Measurements from ENCODE around the gene IFNGR1.

DNA sequence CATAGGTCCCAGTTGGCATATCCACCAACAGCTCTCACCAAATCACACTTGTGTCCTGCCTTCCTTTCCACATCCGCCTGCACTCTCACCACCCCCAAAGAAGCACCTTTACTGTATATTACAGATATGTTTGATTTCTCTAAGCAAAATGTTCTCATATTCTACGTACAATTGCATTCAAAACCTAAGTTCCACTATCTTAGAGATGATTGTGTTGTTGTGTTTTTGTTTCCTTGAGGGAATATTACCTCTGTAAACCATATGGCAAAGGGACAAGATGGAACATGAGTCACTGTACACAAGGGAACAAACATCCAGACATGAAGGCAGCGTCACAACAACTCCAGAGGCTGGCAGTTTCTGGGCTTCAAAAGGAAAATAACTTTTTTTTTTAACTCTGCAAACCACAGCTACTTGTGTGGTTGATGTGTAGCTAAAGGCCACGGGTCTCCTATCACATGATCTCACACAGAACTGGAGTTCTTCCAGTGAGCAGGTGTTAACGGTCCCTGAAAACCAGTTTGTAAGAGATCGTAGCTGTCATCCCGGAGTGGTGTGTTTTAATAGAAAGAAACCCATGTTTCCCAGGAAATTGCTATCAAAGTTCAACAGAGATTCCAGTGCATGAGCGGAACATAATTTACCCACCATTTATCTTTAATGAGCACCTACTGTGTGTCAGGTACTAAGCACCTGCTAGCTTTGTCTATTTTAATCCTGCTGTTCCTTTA is 33.1 kb upstream of the HBS1L start:
- PRO-cap, result no peak

- PRO-cap, result no peak
Measured at GRCh38 chr6:135877313-135878068, 26.0 kb downstream of the PDE7B start.

GRCh38 chr6:135879924-135880291 is 28.4 kb downstream of the PDE7B start:
- PRO-cap, result no peak

- PRO-cap, result no peak
Measured at GRCh38 chr6:135921106-135921550, 69.6 kb downstream of the PDE7B start.

DNA sequence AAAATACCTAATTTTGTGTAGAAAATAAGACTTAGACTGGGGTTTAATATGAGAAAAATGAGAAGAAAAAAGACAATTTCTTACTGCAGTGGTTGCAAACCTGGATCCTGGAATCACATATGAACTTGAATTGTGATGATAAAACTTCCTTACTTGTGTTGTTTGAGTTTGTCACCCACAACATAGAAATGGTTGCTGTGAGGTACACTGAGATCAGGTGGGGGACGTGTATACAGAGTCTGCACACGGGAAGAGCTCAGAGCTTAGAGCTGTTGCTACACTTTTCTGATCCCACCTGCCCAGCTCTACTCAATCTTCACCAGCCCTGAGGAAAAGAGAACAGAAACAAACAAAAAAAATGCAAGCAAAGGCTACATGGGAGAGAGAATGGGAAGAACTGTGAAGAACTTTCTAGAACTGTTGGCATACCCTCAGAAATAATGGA is 133.1 kb downstream of the PDE7B start:
- PRO-cap, result no peak

DNA sequence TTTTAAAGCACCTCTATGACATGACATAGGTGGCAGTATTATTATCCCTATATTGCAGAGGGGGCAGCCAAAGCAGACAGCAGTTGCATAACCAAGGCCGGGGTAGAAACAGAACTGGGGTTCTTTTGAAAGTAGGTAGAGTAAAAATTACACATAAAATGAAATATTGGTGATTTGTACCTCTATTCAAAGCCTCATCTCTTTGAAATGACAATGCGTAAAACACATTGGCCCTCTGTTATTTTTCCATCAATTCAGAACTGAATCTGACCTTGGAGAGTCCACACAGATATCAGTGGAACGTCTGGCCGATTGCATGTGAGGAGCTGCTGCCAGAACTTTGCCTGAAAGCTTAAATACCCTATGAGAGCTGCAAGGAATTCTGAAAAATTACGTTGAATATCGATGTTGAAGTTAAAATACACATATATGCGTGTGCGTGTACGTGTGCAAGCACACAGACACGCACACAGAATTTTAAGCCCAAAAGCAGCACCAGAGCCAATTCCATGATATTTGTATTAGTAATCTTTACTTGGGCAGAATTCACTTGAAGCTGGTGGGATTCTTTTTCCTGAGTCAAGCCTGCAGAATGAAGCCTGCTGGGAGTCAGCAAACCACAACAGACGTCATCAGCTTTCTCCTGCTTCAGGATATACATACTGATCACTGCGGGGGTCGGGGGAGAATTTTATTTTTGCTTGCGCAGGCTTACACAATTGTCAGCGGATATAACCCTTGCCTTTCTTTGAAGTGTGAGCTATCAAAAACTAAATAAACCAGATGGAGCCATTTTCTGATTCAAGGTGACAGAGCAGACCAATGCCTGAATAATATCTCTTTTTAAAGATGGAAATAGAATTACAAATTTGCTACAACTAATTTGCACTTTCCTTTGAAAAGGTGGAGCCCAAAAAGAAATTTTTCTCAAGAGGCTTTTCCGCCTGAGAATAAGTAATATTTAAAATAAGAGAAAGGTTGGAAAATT is 163.4 kb downstream of the PDE7B start:
- PRO-cap, result no peak

DNA sequence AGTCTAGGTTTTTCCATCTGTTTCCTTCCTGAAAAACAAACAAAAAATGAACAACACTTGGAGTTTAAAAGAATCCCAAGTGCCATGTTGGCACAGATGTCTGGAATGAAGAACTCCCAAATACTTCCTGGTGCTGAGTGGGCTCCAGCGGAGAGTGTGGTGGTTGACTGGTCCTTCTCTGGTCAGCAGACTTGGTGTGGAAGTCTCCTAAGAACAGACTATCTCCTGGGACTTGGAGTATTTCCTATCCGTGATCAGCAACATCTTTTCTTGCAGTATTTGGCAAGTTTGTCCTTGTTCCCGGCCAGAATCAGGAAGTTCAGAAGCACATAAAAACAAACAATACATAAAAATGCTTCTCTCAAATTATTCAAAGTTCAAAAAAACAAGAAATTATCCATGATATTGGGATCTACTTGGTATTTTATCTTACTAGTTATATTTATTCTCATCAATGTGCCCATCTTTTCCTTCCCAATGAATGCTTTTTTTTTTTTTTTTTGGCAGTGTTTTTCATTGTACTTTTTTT is 154.1 kb downstream of the MTFR2 start:
- PRO-cap, result no peak

DNA sequence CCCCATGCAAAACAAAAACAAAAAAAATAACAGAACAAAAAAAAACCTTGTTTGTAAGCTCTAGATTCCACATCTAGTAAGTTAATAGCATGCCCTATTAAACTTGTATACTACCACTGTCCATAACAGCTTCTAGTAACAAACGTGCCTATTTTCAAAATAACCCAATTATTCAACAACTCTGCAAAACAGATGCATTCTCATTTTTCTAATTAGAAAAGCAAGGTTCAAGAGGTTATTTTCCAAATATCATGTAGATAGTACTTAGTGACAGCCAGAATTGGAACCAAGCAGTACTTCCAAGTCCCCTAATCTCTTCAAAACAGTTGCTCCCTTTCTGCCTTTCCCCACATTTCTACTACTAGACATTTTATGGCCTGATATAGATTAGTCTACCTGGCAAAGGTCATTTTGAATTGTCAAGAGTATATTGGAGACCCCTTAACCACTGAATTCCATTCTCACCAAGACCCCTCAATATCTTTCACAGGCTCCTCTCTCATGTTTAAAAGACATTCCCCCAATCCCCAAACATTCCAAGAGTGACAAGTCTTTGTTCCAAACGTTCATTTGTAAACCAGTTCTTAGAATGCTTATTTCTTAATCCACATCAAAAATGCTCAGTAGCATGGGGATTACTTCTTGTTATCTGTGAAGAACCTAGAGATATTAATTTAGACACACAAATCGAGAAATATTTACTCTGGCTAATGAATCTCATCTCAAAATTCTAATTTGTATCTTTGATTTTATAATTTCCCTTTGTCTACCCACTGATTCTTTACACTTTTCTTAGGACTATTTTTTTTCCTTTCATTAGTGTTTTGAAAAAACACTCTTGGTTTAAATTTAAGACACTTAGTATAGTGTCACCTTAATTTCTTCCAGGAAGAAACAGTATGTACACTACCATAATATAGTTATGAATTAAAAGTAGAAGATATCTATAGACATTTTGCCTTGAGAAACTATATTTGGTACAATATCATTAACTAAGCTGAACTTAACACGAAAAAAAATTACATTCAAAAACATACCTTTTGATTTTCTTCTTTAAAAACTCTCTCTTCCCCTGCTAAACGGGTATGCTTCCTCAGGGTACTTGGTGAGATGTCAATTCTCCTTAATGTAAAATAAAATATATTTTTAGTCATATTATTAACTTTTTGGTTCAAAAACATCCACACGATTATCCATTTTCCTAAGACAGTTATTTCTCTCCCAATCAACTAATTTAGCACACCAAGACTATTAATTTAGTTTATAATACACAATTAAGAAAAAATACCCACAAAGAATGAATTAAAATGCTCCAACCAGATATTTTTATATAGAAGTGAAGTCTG is 18.2 kb downstream of the BCLAF1 start:
- PRO-cap, result no peak

- PRO-cap, result bidirectional peak, plus-strand start at chr6:136366074, minus-strand start at chr6:136365879
Measured at GRCh38 chr6:136365801-136366274, 76.2 kb upstream of the BCLAF1 start.

- PRO-cap, result no peak
Measured at GRCh38 chr6:136565828-136566573, 15.8 kb upstream of the MAP7 start.

DNA sequence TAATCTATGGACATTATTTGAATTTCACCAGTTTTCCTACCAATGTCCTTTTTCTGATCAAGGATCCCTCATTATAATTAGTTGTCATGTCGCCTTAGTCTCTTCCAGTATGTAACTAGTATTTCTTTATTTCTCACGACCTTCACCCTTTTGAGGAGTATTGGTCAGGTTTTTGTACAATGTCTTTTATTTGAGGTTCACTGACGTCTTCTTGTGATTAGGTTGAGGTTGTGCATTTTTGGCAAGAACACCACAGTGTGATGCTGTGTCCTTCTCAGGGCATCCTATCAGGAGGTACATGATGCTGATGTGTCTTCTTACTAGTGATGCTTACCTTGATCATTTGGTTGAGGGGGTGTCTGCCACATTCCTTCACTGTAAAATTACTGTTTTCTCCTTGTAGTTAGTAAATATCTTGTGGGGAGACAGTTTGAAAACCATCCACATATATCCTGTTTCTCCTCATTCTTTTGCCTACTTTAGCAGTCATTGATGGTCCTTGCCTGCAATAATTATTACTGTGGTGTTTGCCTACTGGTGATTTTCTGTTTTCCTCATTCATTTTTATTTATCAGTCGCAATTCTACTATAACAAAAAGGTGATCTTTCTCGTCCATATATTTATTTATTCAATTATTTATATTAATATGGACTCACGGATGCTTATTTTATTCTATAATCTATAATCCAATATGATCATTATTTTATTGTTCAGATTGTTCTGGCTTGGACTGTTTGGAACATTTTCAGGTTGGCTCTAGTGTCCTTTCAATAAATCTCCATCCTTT is 25.5 kb upstream of the MAP7 start:
- PRO-cap, result no peak

DNA sequence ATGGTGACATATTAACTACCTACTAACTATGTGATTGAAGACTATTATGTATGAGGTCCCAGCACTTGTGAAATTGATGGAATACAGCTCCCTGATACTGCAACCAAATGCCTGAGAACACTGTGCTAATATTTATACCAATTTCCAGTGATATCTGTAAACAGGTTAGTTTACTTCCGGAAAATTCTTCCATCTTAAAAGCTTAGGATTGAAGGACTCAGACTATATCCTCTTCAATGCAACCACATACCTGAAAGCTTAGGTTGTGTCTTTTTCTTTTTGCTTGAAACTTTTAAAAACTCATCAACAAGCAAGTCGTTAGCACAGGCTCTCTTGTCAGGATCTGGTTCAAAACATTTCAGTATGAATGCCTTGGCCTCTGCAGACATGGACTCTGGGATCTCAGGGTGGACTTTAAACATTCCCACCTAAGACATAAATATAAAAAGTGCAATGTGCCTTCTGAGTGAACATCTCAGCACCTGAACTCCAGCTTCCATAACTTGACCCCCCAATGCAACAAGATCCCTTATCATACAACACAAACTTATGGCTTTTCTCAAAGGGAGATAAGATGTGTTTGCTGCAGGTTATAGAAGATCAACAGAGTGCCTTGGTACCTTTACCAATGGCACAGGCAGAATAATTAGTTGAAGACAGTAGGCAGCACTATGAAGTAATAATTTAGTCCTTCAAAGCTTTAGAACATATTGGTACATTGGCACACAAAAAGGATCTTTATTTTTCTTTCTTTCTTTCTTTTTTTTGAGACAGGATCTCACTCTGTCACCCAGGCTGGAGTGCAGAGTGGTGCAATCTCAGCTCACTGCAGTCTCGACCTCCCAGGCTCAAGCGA is 51.6 kb upstream of the MAP7 start:
- PRO-cap, result no peak

GRCh38 chr6:136751551-136752156 is 40.6 kb downstream of the MAP3K5 start:
- PRO-cap, result no peak

- PRO-cap, result no peak
Measured at GRCh38 chr6:136756793-136757450, 35.4 kb downstream of the MAP3K5 start.

- PRO-cap, result no peak
Measured at GRCh38 chr6:136773509-136773834, 18.8 kb downstream of the MAP3K5 start.

GRCh38 chr6:136969368-136970200 is 47.5 kb downstream of the SLC35D3 start:
- PRO-cap, result no peak

GRCh38 chr6:137025780-137026095 is 19.0 kb downstream of the IL20RA start:
- PRO-cap, result no peak

GRCh38 chr6:137043746-137044828 is 678 bp downstream of the IL20RA start:
- PRO-cap, result bidirectional peak, plus-strand start at chr6:137044227, minus-strand start at chr6:137044127; bidirectional peak, plus-strand start at chr6:137044773, minus-strand start at chr6:137044526

DNA sequence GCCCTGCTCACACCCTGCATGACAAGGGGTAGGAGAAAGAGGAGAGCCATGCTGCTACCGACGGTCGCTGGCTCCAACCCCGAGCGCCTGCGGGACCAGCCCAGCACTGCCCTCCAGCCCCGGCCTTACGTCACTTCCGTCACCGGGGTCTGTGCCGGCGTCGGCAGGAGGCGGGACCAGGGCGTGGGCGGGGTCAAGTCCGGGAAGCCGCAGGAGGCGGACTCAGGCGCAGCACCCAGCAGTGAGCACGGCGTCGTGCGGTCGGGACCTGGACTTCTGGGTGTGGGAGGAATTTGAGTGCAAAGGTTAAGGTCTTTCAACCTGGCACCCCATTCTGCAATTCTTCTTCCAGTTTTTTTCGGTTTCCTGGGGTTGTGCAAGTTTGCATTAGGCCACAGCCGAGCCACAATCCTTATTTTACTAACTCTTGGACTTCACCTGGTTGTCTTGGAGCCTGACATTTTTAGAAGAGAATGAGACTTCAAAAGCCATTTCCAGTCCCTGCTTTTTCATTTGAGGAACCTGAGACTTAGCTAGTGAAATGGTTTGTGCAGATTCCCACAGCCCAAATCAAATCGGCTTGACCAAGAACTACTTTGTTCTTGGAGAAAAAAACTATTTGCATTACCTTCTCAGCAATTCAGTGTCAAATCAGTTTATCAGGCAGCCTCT is at the start of gene IFNGR1:
Gene IFNGR1 (minus strand): TSS at position 108 of the 672 bp plus-strand sequence.
- PRO-cap, result bidirectional peak, plus-strand start at position 241 of the sequence, minus-strand start at position 89 of the sequence

- PRO-cap, result no peak
Measured at GRCh38 chr6:137234461-137234876, 15.3 kb upstream of the IFNGR1 start.